Umbilical cord (tissue), 2 donors: ENCODE measurements around a stretch of chr6.

DNA sequence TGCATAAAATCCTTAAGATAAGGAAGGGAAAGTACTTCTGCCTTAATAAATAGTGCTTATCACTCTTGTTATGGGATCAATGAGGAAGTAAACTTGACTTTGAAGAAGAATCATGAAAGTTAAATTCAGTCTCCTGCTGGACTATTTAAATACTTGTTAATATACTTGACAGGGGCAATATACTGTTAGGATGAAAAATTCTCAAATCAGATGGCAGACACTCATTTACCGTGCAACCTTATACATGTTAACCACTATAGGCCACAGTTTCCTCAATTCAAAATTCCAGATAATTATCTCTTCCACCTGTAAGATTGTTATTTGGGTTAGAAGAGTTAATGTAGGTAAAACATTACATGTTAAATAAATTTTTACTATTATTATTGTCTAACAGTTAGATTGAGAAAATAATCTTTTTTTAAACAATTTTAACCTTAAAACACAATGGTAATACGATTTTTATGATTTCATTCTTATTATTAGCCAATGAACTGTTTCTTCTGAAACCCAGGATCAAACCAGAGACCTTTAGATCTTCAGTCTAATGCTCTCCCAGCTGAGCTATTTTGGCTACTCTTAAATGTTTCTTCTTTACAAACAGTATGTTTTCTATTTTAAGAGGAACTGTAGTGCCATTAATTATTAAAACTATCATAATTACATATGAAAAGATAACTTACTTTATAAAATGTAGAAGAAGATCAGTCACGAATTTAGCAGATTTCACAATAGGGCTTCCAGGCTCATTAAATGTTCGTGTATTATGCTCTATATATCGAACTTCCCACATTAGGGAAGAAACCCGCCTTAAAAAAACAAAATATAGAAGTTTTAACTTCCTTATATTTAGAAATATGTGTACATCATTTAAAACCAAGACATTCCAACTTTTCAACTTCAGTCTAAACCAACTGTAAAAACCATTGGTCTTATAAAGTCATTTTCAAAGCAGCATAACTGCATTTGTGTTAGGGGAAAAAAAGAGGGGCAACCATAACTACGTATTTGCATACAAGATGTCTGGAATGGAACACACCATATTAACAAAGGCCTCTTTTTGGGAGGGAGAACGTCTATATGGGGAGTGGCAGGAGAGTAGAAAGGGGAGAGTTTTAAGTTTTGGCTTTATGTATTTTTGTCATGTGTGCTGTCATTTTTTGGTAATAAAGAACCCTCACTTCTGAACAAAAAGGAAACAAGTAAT, 90.8 kb downstream of the IRAK1BP1 start:
- RAMPAGE, long total RNA = no peak

GRCh38 chr6:79078407-79079150, 525 bp upstream of the PHIP start:
- RAMPAGE, long total RNA = no peak

- RAMPAGE, long total RNA = no peak
These were observed 25.8 kb downstream of the SH3BGRL2 start for GRCh38 chr6:79656751-79657564.

- RAMPAGE, long total RNA = no peak
These were observed 774 bp downstream of the ELOVL4 start for GRCh38 chr6:79946238-79947320.

DNA sequence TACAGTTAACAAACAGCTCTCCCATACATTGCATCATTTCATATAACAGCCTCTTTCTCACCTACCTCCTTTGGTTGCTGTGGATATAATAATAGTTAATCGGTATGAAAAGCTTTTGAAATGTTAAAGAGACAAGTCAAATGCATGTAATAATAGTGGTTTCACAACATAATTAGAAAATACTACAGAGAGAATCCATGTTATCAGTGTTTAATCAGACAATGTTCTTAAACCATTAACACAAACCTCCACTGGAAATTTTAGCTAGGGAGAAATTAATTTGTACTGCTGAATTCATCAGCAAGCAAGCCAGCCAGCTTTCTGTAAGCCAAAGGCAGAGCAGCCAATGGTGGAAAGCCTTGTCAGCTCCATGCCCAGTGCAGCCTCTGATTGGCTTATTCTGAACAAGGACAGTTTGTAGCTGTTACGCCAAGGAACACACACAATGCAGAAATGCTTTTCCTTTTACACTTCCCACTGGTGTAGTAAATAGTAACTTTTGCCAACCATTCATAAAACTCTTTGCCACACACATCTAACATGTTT, 265.1 kb downstream of the TENT5A start:
- RAMPAGE, long total RNA = no peak

DNA sequence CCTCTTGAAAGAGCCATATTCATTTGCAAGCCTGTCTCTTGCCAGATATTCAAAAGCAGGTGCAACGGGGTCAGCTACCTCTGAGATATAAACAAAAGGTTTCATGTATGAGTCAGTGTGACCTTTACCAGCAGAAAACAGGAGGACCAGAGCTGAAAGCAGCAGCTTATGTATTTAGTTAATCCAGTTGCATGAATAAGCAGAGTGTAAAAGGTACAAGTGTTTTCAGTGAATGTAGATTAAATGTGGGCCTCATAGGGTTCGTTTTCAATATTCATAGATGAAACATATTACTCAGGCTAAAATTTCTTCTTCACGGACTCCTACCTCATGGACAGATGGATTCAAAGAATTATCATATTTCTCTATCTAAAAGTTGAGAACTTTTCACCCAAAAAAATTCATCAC, 55.9 kb downstream of the TENT5A start:
- RAMPAGE, long total RNA = no peak

GRCh38 chr6:81727851-81728329, 24.6 kb downstream of the TENT5A start:
- RAMPAGE, long total RNA = no peak

DNA sequence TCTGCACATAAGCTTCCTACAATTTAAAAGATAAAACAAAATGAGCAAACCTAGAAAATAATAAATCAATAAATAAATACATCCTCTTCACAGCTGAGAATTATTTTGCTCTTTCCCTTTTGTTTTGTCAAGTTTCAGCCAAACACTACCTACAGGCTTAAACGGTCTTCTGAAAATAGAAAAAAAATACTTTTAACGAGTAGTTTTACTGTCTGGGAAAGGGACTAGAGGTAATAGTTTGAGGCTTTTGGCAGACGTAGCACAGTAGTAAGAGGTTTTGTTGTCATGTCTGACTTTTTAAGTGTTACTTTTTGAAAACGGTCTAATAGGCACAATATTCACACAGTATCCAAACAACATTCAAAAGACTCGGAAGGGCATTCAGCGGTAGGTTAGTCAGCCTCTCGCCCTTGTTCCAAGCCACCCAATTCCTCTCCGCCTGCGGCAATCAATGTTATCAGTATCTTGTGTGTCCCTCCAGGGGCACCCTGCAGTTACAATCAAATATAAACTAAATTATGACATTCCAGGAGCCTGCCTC, 2.0 kb downstream of the TENT5A start:
- RAMPAGE, long total RNA = no peak

DNA sequence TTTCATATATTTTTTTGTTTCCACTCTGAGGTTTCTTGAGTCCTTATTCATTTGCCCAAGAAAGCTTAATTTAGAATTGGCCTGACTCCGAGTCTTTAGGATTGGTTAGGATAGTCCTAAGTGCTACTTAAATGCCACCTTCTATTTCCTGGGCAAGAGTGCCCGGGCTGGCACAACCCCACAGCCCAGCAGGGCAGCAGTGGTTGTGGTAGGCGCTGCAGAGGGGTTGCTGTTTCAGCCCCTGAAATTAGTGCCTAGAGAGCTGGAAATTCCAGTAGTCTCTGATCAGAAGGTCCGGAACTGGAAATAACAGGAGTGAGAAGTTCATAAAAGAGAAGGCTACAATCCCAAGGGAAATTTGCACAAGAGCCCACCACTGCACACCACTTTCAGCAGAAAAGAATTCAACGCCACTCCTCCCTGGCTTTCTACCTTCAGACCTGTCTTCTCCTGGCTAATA, 139.5 kb upstream of the TENT5A start:
- RAMPAGE, long total RNA = no peak

DNA sequence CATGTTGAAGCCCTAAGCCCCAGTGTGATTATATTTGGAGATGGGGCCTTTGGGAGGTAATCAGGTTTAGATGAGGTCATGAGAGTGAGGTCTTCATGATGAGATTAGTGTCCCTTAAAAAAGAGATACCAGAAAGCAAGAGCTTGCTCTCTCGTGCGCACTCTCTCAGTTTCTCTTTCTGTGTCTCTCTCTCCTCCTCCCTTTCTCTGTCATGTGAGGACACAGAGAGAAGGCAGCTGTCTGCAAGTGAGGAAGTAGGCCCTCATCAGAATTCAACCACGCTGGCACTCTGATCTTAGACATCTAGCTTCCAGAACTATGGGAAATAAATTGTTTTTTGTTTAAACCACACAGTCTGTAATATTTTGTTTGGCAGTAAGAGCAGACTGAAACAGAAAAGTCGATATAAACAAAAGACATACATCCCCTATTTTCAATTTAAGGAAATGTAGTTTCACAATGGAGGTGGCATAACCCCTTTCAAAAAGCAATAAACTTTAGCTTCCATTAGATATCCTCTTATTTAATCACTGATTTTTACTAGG, 180.5 kb downstream of the IBTK start:
- RAMPAGE, long total RNA = no peak

- RAMPAGE, long total RNA = no peak
These were observed 104.5 kb downstream of the IBTK start for GRCh38 chr6:82143025-82143470.

GRCh38 chr6:82170913-82171696, 76.4 kb downstream of the IBTK start:
- RAMPAGE, long total RNA = no peak

GRCh38 chr6:82246701-82247378, 704 bp downstream of the IBTK start:
- RAMPAGE, long total RNA = no peak

GRCh38 chr6:82363139-82363579, 458 bp upstream of the TPBG start:
- RAMPAGE, long total RNA = no peak

- RAMPAGE, long total RNA = no peak
These were observed 108.0 kb downstream of the RWDD2A start for GRCh38 chr6:83301144-83301664.

- RAMPAGE, long total RNA = no peak
These were observed 33.1 kb upstream of the ME1 start for GRCh38 chr6:83463869-83464362.

- RAMPAGE, long total RNA = no peak
These were observed 631 bp downstream of the CYB5R4 start for GRCh38 chr6:83860066-83860573.

GRCh38 chr6:85451840-85452231, 2.0 kb downstream of the NT5E start:
- RAMPAGE, long total RNA = no peak

DNA sequence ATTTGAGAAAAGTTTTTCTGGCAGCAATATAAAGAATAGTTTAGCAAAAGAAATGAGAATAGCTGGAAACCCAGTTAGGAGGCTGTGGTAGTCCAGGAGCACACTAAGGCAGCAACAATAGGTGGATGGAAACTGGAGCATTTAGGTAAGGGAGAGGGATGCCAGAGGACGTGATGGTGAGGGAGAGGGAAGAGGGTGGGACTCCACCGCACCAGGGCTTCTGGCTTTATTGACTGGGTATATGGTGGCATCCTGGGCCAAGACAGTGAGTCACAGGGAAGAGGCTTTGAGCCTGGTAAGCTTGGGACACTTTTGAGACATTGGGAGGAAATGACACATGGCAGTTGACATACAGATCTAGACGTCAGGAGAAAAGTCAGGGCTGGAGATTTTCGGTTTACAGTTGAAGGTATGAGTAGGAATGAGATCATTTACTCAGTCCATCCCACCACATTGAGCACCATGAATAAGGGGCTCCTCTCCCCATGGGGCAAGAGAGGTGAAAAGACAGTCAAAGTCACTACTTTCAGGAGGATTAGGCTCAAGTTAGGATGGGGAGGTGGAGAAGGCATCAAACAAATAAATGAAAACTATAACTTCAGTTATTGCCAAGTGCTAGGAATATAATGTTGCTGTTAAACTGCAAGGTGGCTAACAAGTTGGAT, 14.9 kb downstream of the NT5E start:
- RAMPAGE, long total RNA = no peak

- RAMPAGE, long total RNA = no peak
These were observed 35.2 kb downstream of the NT5E start for GRCh38 chr6:85485083-85485441.